Mesenchymal stem cell of Wharton's jelly (primary cell): ENCODE results near the gene SYT7.

DNA sequence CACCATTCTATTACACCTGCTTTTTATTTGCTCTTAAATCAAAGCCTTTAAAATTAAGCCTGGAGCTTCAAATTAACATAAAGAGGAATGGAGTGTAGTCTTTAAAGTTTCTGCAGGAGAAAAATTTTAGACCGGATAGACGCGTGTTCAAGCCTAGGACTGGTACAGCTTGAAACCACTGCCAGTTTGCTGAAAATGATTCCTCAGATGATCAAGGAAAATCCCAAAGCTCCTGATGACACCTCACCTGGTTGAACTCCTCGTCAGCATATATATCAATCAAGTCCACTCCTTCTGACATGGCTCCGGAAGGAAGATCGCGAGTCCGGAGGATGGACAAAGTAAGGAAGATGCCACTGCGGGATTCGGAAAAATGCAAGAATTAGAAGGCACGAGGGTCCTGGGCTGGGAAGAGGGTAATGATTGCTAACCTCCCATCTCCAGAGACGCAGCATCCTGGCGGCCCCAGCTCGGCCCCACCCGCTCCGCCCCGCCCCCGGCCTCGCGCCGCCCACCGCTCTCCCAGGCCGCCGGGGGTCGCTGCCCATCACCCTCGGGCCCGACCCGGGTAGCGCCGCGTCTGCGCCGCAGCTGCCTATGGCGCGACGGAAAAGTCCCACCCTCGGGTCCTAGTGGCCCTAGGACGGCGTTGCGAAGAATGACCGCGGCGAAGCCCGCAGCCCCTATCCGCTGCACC is 692 bp downstream of the CPSF7 start:
- CAGE, long polyA plus RNA: no peak

GRCh38 chr11:61437384-61438272 is 7.7 kb downstream of the SDHAF2 start:
- CAGE, long polyA plus RNA: no peak

DNA sequence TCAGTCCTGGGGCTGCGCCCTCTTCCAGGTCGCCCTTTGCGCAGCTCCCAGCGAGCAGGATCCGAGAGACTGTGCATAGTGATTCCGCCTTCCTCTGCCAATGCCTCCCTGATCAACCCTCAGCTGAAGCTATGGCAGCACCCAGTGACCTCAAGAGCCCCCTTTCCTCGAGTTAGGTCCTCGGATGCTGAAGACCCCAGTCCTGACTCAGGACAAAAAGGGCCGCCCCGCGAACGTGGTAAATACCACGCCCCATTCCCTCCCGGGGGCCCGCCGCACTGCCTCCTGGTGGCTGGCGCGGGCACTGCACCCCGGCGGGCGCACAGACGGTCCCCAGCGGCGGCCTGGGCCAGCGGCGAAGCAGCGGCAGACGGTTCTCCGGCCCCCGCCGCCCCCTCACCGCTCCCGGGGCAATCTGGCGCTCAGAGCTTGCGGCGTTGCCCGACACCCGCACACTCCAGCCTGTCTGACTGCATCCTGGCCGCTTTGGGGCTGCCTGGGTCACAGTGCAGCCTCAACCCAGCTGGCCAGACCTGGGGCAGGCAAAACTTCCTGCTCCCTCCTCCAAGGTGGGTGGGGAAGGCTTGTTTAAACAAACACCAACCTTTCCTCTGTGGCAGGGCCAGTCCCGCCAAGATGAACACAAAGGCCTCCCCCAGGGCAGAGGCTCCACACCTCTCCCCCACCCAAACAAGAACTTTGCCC is 13.3 kb downstream of the SYT7 start:
- CAGE, long polyA plus RNA: no peak

DNA sequence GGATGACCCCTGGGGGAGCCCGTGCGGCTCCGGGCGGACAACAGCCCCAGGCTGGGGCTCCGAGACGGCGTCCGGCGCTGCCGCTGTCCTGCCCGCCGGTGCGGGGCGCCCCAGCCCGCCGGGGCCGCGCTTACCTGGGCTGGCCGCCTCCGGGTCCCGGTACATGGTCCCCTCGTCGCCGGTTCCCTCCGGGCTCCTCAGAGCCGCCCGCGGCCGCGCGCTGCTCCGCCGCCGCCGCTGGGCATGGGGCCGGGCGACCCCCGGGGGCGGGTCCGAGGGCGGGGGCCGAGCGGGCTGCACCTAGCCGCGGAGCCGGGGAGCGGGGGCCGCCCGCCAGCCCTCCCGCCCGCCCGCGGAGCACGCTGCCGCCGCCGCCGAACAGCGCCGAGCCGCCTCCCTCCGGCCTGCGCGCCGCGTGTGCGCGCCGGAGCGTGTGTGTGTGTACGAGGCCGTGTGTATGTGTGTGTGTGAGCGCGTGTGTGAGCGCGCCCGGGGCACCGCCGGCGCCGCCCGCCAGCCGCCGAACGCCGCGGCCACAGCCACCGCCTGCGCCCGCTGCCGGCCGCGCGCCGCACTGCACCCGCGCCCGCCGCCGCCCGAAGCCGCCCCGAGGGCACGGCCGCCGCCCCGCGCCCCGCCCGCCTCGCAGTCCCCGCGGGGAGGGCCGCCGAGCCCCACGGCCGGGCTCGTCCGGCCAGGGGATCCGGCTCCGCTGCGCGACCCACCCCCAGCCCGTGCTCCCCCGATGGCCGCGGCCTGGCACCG is at the start of gene SYT7:
Gene SYT7, minus strand, starts transcription at position 421 of the 765 bp plus-strand sequence.
- CAGE, long polyA plus RNA: no peak

GRCh38 chr11:61581421-61581985 is 627 bp upstream of the SYT7 start:
- CAGE, long polyA plus RNA: no peak

- CAGE, long polyA plus RNA: no peak
These were observed 7.8 kb upstream of the SYT7 start for GRCh38 chr11:61588628-61589102.

GRCh38 chr11:61654269-61655055 is 25.7 kb upstream of the DAGLA start:
- CAGE, long polyA plus RNA: no peak

GRCh38 chr11:61756403-61757204 is 4.2 kb downstream of the MYRF start:
- CAGE, long polyA plus RNA: no peak

DNA sequence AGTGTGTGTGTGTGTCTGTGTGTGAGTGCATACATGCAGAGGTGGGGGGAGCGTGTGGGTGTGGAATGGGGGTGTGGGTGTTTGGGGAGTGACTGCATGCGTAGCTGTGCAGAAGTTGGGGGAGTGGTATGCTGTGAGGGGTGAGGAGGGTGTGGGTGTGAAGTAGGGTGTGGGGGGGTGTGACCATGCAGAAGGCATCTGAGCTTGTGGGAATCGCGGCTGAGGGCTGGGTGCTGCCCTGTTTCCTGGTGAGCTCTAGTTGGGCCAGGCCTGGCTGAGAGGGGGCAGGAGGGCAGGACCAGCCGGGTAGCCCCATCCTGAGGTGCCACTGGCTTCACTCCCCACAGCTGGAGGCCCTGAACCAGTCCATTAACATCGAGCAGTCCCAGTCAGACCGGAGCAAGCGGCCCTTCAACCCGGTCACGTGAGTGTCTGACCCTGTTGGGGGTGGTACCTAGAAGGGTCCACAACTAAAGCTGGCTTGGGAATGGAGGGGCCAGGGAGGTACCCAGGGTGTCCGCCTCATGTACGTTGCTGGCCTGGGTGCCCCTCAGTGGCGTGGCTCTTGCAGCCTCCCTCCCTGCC is 16.6 kb downstream of the TMEM258 start:
- CAGE, long polyA plus RNA: no peak

GRCh38 chr11:61786353-61787150 is 5.8 kb downstream of the TMEM258 start:
- CAGE, long polyA plus RNA: no peak

DNA sequence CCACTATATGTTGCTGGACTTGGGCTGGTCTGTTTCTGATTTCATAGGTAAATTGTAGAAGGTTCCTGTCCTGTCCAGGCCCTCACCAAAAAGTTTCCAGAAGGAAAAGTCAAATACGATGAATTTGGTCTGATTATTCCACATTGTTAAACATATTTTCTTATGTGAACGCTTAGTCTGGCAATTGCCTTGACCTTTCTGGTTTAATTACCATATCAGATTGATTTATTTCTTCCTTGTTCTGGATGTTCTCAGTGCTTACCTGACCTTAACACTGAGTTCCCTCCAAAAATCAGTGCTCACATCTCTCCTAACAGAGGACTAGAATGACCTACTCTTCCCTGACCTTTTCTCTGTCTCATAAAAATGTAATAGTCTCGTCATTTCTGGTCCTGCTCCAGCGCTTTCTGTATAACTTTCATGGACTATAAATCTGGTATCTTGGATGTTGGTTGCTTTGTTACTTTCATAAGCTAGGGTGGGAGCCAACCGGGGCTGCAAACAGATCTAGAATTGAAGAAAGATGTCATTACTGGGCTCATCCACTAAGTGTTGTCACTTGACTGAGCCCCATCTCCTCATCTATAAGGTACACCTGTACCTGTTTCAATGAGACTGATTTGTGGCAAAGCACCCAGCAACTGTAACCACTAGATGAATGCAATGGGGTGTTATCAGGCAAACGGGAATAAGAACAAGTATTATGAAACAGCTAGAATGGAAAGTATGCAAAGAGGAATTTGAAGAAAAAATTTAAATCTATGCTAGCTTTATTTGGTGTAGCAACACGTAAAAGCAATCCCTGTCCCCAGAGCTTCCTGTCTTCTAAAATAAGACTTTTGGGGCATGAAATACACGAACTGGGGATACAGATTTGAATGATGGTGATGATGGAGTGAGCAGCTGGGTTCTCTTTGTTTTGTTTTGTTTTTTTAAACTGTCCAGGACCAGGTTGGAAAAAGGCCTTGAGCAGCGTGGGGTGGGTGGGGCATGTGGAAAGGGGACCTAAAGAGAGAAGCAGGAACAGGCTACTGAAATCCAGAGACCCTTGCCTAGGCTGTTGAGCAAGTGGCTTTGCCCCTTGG is 2.4 kb downstream of the FADS2 start:
- CAGE, long polyA plus RNA: no peak

DNA sequence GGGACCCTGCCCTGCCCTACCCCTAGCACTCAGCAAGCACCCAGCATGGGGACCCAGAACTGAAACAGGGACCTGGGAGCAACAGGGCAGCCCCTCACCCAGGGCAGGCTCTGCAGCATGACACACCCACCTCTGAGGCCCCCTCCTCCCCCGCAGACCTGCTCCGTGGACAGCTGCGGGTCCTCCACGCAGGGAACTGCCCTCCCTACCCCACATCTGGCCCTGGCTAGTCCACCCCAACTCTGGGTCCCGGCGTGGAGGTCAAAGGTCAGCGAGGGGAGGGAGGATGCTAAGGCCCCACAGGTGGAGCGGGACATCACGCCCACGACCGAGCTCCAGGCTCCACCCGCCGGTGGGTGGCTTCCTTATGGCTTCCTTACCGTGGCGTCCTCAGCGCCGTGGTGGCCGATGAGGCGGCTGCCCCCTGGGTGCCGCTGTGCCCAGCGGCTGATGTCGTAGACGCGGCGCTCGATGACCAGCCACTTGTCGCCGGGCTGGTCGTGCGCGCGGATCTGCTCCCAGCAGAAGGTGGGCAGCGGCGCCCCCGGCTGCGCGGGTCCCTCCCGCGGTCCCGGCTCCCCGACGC is 463 bp downstream of the FADS3 start:
- CAGE, long polyA plus RNA: no peak

DNA sequence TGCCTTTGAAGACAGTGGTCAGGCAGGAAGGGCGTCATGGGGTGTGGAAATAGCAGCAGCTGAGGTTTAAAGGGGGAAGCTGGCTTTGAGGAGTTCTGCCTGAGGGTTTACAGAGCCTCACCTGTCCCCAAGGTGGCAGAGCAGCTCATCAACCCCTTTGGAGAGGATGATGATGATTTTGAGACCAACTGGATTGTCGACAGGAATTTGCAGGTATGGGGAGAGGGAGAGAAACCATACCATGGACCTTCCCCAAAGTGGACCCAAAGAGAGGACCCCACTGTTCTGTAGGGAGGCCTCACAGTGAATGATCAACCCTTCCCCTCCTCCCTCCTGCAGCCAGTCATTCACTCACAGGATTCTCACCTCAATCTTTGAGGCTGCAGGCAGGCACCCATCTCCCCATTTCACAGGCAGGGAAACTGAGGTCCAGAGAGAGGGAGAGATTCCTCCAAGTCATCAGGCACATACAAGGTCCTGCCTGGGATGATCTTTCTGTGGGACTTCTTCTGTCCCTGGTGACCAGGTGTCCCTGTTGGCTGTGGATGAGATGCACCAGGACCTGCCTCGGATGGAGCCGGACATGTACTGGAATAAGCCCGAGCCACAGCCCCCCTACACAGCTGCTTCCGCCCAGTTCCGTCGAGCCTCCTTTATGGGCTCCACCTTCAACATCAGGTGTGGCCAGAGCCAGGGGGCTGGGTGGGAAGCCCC is 7.9 kb downstream of the FTH1 start:
- CAGE, long polyA plus RNA: no peak

DNA sequence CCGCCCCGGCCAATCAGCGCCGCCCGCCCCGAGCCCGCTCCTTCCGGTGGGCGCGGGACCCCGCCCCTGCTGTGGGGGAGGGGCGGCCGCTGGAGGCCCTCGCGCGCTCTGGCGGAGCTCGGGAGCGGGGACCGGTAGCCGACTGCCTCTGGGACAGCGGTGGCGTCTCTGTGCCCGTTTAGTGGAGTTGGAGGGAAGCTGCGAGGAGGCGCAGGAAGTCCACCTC is 159 bp upstream of the FTH1 start:
- CAGE, long polyA plus RNA: start-site peak on the minus strand centred at position 163 of the sequence, 27 bp wide, 141 and 397 reads in 2 replicates

GRCh38 chr11:62033625-62034081 is 66.2 kb upstream of the FTH1 start:
- CAGE, long polyA plus RNA: no peak

GRCh38 chr11:62112541-62112975 is 11.3 kb upstream of the INCENP start:
- CAGE, long polyA plus RNA: no peak

DNA sequence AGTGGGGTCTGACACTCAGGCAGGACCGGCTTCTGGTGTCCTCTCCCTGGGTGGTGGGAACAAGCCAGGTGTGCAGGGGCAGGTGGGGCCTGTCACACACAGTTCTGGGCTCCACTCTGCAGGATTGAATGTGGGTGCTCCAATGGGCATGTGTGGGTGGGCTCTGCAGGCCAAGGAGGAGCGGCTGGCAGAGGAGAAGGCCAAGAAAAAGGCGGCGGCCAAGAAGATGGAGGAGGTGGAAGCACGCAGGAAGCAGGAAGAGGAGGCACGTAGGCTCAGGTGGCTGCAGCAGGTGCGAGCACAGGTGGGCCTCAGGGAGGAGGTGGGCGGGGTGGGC is 21.6 kb downstream of the INCENP start:
- CAGE, long polyA plus RNA: no peak

DNA sequence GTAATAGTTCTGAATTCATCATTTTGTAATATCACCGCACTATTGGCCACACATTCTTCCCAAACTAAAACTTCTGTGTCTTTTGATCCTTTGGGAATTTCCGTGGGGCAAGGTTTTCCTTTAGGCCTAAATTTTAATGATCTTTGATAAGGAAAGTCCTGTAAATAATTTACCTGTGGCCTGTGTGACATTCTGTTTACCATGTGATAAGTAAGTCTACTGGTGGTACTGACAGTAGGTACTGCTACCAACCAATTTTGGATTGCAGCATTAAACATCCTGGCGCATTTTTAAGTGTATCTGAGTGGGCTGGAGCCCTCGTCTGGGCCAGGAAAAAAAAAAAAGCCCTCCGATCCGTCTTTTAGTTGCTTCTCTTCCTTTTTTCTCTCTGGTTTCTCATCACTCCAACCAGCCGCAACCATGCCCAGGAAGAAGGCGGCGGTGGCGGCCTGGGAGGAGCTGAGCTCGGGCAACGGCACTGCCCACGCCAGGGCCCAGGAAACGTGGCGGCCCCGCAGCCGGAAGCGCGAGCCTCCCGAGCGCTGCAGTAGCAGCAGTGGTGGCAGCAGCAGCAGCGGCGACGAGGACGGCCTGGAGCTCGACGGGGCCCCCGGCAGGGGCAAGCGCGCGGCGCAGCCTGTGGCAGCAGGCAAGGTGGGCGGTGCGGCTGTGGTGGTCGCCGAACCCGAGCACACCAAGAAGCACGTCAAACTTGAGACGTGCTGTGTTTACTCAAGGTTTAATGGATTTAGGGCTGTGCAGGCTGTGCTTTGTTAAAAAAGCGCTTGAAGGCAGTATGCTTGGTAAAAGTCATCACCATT is 33.7 kb downstream of the ASRGL1 start:
- CAGE, long polyA plus RNA: no peak

DNA sequence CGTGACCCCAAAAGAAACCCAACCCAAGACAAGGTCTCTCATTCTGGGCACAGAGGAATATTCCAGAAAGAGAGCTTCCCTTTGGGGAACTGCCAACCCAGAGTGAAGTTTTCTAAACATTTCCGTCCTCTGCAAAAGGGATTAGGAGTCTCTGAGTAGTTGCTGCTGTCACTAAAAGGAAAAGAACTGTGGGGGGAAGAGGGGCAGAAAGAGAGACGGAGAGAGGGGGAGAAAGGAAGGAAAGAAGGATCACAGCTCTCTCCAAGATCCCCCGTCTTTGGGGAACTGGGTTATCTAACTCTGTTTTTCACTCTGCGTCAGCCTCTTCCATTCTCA is 726 bp downstream of the SCGB1A1 start:
- CAGE, long polyA plus RNA: no peak

DNA sequence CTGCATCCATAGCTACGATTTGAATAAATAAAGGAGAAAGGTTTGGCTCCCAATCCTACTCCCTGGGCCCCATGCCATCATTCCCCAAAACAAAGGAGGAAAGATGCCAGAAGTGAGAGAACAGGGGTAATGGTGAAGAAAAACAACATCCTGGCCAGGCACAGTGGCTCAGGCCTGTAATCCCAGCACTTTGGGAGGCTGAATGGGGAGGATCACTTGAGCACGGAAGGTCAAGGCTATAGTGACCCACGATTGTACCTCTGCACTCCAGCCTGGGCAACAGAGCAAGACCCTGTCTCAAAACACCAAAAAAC is 26.5 kb downstream of the SCGB1A1 start:
- CAGE, long polyA plus RNA: no peak